Metanephros (tissue), 2 donors: Measurements from ENCODE around the gene MAGEE2.

GRCh38 chrX:71696900-71697392 is 21.1 kb downstream of the CXorf49 start:
- RAMPAGE, long total RNA, result no peak

- RAMPAGE, long total RNA, result no peak
Measured at GRCh38 chrX:71991080-71991552, 80.5 kb downstream of the NHSL2 start.

GRCh38 chrX:72349484-72350102 is 43.9 kb upstream of the CITED1 start:
- RAMPAGE, long total RNA, result no peak

- RAMPAGE, long total RNA, result no peak
Measured at GRCh38 chrX:72384118-72384818, 78.6 kb upstream of the CITED1 start.

GRCh38 chrX:73844921-73845970 is 282.2 kb downstream of the CHIC1 start:
- RAMPAGE, long total RNA, result no peak

GRCh38 chrX:73940824-73941013 is 363.3 kb upstream of the ZCCHC13 start:
- RAMPAGE, long total RNA, result no peak

DNA sequence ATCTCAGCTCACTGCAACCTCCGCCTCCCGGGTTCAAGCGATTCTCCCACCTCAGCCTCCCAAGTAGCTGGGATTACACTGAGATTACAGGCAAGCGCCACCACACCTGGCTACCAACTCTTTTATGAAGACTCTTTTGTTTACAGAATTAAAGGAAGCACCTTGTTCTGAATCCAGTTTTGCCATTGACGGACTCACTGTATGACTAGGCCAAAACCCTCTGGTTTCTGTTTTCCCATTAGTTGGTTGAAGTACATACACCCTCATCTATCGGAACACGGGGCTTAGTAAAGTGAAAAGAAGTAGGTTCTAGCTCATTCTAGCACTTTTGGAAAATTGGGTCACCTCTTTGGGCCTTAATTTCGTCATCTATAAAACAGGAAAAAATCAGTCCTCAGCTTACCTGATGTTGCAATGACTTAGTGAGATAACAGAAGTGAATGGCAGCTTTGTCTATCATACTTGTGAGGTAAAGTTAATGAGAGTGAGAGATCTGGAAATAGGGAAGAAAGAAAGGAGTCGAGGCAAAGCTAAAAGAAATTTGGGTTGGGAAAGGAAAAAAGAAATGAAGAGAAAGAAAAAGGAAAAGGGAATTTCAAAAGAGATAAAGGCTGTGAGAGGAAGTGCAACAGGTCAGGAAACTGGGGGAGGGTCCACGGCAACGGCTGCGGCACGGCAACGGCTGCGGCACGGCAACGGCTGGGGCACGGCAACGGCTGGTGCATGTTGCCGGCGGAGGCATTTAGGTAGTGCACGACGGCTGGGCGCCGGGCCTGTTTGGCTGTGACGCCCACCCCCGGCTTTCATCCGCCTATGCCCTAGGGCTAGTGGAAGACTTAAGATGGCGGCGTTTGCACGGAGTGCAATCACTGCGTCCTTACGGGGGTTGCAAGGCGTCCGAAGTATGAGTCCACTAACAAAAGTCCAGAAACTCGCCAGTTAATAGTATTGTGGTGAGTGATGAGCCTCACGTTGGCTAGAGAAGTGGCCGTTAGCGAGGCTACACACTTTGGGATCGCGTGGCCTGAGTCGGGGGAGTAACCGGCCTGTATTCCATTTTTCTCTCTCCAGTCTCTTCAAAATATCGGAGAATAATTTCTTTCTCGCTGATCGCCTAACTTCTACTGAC is 360.1 kb upstream of the ZCCHC13 start:
- RAMPAGE, long total RNA, result start-site peak on the plus strand centred at position 833 of the sequence, 24 bp wide, 498 and 310 reads in 2 replicates

DNA sequence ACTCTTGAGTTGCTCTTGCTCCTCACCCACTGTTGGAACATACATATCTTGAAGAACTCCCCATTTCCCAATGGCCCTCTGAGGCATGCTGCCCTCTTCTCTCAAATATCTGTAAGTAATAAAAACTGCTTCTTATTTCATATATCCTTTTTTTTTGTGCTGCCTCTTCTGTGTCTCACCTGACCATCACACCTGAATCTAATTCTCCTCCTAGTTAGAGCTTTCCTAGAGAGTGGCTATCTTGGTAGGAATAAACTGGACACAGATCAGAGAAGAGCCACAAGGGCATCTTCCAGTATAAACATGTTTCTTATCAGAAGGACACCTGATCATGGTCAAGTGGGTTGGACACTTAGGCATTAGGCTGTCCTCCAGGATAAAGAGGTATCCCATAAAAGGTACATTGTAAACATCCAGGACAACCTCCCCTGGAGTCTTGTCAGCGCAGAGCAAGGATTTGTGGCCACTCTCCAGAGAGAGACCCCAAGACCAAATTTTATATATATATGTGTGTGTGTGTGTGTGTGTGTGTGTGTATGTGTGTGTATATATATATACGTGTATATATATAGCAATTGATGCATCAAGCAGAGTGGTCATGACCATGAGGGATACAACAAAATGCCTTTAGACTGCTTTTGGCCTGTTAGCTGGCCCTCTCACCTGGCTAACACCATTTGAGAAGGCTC is 249.0 kb upstream of the ZCCHC13 start:
- RAMPAGE, long total RNA, result no peak

DNA sequence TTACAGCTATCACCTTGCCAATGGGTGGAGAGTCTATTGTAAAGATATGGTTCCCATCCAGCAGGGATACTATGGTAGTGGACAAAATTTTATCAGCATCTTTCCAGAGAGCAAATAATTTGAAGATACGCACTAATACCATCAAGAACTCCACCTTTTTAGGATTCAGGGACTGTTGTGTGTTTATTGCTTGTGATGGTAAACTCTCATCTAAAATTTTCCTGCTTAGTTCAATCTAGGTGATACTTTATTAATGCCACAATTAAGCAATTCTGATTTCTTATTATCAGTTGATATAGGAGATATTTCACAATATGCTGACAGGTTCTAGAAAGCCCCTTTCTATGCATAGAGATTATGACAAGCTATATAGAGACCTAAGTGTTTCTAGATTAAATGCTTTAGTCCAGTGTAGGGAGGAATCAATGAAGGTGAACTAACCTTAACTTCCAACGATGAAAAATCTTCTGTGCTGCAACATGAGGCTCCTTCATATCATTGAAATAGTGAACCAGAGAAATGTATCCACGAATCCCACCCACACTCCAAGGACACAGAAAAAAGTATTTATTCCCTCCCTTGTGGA is 65.9 kb upstream of the ZCCHC13 start:
- RAMPAGE, long total RNA, result no peak

DNA sequence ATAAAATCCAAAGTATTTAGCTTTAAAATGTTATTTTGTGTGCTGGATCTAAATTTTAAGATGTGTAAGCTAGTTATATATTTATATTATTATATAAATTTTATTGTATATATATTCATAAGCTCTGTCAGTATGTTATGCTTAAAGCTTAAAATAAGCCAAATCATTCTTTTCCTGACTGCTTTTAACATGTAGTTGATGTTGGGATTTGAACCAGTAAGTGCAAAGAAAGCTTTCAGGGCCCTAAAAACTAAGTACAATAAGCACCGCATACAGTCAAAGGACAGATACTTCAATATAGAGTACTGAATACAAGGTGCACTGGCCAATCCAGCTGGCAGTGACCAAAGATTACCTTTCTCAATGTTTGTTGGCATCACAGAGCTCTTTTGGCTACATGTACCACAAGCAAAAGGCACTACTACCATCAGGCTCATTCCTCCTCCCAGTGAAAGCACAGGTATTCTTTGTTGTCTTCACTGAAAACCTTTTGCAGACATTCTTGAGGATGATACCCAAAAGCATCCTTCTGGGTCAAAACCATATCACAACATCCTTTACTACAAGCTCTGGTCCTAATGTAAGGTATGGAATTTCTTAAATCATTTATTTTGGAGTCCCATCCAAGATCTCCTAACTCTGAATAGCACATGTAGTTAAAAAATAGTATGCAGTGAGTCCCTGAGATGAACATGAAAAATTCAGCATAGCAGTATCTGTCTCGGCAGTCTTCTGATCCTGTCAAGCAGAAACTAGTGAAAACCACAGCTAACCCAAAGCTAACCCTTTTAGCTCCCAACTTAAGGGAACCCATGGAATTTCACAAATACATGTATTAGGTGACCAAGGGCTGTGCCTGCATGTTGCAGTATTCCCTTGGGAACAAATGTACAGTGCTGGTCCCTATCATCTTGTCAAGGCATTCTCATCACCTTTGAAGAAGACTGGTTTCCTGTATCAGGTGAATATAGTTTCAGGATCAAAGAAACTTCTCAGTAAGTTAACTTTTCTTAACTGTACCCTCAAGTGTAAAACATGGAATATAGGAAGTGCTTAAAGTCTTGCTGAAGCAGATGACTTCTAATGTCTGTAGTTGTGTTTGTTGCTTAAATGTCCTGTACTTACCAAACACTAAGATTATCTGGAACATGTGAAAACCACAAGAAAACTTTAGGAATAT is 65.0 kb upstream of the ZCCHC13 start:
- RAMPAGE, long total RNA, result no peak

- RAMPAGE, long total RNA, result no peak
Measured at GRCh38 chrX:74275258-74275855, 28.6 kb upstream of the ZCCHC13 start.

- RAMPAGE, long total RNA, result no peak
Measured at GRCh38 chrX:74290270-74290873, 13.6 kb upstream of the ZCCHC13 start.

GRCh38 chrX:75784946-75785437 is at the start of gene MAGEE2:
Gene MAGEE2, minus strand, starts transcription at chrX:75785254.
- RAMPAGE, long total RNA, result no peak

DNA sequence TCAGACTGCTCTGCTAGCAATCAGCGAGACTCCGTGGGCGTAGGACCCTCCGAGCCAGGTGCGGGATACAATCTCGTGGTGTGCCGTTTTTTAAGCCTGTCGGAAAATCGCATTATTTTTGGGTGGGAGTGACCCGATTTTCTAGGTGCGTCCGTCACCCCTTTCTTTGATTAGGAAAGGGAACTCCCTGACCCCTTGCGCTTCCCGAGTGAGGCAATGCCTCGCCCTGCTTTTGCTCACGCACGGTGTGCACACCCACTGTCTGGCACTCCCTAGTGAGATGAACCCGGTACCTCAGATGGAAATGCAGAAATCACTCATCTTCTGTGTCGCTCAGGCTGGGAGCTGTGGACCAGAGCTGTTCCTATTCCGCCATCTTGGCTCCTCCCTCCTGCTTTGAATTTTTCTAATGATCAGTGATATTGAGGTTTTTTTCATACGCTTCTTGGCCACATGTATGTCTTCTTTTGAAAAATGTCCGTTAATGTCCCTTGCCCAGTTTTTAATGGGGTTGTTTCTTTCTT is 298.2 kb downstream of the MAGEE1 start:
- RAMPAGE, long total RNA, result no peak

- RAMPAGE, long total RNA, result no peak
Measured at GRCh38 chrX:77554586-77555354, 107.6 kb downstream of the FGF16 start.

DNA sequence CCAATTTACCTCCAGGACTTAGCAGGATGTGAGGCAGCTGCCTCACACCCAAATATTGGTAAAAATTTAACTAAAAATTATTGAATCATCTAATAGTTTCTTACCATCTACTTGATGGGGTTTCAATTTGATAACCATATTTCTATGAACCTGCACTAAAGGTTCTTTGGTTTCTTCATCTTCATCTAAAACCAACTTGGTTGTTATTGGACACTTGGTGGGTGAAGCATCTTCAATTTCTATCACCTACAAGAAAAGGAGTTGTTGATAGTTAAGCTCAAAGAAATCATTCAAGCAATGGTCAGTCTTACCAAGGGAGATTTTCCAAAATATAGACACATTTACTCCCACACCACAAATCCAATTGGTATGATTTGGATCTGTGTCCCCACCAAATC is 150.2 kb downstream of the ATRX start:
- RAMPAGE, long total RNA, result no peak

DNA sequence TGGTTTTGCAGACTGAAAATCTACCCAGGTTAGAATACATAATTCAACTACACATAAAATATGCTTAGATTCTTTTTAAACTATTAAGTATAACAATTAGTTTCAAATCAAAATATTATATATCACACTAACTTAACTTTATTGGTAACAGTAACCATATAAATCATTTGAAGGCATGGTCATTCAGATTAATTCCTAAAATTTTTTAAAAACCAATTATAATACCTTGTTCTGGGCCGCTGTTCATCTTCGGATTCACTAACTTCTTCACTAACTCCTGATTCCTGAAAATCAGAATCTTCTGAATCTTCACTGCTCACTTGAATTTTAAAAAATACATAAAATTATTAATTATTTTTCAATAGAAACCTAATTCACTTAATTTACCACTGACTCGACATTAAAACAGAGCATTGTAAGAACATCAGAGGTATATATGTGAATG is 129.7 kb downstream of the ATRX start:
- RAMPAGE, long total RNA, result no peak

DNA sequence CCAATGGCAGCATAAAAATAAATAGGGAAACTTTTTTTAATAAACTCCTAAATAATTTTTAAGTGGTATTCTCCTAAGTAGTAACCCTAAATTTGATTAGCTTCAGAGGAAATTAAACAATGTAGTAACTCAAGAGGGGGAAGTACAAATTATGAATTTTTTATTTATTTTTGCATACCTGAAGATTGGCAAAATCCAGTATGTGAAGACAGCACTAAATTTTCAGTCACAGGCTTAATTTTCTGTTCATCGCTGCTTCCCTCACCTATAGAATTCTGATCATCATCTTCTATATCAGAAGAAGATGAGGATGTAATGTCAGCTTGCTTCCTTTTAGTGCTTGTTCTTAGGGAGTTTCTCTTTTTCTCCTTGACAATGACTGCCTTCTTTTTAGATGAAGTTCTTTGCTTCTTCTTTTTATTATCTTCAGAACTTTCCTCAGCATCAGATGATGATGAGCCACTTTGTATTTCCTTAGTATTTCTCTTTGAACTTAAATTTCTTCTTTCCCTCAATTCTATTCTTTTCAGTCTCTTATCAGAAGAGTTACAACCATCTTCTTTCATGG is 104.6 kb downstream of the ATRX start:
- RAMPAGE, long total RNA, result no peak

DNA sequence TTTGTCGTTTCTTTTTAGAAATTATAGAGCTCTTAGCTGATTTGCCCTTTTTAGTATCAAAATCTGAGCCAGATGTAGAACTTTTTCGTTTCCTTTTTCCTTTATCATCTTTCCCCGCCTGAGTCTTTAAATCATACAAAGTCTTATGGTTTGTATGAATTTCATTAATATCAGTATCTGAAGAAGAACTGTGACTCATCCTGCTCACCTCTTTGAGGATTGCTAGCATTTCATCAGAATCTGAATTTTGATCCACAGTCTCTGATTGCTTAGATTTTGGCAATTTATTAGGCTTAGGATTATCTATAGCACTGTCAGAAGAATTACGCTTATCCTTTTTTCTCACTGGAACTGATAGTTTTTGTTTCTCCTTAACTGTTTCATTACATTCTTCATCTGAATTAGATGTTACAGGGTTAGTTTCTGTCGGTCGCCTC is 103.2 kb downstream of the ATRX start:
- RAMPAGE, long total RNA, result no peak

DNA sequence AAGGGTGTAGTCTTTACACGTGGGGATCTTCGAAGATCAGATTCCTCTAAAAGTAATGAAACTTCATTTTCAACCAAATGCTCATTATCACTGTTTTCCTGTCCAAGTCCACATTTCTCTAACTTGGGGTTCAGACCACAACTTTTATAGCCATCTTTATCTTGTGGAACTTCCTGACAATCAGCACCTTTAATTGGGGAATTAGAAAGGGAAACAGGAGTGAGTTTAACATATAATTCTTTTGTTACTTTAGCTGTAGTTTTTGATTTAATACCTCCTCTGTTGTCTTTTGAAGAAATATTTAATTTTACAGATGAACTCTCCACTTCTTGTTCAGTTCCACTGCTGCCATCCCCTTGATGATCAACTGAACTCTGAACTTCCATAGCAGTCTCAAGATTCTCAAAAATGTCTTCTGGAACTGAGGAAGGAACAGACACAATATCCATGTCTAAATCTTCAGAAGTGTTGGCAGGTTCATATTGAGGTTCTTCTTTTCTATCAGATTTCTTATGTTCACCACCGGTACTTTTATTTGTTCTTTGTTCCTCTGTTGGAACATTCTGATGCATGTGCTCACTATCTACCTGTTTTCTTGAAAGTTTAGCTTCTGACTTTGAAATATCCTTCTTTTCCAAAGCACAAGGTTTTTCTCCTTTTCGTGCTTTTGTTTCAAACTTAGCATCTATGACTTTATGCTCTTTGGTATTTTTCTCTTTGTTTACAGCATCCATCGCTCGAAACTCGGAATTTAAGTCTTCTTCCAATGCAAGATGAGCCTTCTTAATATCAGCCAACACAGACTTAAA is 102.5 kb downstream of the ATRX start:
- RAMPAGE, long total RNA, result no peak